A172 (cell line): ENCODE measurements around a stretch of chr15.

DNA sequence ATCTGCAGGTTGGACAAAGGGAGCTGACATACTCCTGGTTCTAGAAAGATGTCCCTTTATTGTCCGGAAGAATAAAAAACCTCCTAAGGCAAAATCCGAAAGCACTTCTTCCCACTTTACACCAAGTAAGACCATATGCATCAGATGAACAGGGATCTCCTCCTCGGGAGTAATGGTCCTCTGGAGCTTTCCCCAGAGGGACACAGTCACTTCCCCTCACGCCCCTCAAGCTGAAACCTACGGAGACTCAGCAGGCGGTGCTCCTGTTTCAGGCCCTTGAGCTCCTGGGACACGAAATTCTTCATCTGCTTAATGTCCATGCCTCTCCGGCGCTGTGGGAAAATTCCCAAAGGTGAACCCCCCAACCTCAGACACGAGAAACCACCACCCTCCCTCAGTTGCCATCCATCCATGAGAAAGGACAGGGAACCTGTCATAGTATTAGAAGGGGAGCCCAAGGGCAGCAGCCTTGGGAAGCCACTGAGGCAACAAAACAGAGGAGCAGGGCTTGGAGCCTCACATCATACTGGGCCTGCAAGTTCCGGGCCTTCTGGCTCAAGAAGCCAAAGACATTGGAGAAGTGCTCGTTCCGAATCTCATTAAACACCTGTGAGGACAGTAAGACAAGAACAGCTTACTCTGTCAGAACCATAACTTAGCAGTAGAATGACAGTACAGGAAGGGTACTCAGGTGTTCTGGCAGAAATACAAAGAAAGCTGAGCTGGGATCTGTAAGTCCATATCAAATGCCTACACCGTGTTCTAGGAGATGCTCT lies 11.3 kb upstream of the PRC1 start:
- RAMPAGE, long total RNA, result no peak

- RAMPAGE, long total RNA, result no peak
Measured at GRCh38 chr15:91021340-91022316, 766 bp downstream of the VPS33B start.

GRCh38 chr15:91407385-91407595 lies 307.2 kb downstream of the SV2B start:
- RAMPAGE, long total RNA, result no peak

- RAMPAGE, long total RNA, result no peak
Measured at GRCh38 chr15:91471570-91471921, 371.5 kb downstream of the SV2B start.

DNA sequence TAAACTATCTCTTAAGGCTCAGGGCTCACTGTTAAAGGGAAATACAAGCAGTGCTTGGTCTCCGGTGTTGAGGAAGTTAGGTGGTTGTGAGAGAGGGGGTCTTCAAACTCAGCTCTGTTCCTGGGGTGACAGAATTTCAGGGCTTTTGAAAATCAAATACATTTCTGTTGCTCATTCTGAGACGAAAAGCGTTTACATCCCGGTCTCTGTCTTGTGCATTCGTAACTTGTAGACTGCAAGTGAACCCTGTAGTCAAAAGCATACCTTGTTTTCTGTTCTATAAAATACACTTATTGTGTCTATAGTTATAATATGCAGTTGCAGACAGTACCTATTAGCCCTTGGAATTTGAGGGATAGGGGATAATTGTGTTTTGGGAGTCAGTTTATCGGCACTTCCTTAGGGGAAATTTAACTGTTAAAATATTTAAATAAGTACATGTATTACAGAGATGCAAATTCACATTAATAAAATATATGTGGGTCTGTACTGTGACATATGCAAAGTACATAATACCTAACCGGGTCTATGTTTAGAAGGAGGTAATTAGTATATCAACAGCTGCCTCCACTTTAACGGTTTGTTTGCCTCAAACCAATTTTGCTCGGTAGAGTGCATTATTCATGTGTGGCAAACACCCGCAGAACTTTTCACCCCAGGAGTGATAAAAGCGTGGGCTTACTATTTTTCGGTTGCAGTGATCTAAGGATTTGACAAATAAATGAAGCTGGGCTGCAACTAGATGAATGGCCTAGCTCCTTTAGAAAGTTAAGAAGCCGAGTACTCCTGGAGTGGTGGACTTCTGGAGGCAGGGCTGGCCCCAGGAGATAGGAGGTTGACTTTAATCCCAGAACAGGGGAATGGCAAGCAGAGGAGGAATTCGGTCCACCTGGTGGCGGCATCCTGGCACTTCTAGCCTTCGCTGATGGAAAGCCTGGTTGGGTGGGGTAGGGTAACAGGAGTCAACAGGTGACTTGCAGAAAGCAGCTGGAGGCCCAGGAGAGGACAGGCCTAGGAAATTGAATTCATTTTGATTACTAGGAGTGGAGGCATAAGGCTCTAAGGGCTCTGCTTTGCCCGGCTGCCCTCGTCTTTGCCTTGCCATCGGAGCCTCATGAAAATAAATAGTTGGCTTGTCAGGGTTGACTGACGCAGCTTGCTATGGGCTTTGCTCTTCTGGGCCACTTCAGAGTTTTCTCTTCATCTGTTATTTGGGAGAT lies 2.2 kb downstream of the SLCO3A1 start:
- RAMPAGE, long total RNA, result no peak

- RAMPAGE, long total RNA, result no peak
Measured at GRCh38 chr15:91949988-91950475, 96.5 kb downstream of the SLCO3A1 start.

- RAMPAGE, long total RNA, result no peak
Measured at GRCh38 chr15:91980805-91981317, 127.4 kb downstream of the SLCO3A1 start.

DNA sequence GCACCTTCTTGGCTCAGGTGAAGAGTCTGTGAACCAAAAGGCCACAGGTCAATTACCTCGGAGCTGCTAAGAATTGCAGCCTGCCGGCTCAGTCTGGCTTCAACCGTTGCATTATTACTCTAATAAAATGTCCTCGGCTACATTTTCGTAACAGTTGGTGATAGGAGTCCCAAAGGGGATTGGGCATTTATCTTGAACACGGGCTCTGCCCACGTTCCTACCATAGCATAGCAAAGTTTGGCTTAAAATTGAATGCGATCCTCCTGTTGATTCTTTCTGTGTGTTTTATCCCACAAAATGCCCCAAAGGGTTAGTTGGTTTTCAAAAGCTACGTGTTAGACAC lies 176.3 kb downstream of the SLCO3A1 start:
- RAMPAGE, long total RNA, result no peak

DNA sequence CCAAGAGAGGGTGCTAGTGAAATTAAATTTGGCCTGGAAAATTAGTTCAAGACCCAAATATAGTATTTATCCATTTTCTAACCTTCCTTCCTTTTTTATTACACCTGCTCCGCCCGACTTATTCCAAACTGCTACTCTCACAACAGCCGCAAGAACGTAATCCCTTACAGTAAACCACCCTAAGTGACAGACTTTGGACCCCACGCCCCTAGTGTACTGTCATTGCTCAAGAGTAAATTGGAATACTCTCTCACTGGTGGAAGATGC lies 226.4 kb upstream of the ST8SIA2 start:
- RAMPAGE, long total RNA, result no peak

DNA sequence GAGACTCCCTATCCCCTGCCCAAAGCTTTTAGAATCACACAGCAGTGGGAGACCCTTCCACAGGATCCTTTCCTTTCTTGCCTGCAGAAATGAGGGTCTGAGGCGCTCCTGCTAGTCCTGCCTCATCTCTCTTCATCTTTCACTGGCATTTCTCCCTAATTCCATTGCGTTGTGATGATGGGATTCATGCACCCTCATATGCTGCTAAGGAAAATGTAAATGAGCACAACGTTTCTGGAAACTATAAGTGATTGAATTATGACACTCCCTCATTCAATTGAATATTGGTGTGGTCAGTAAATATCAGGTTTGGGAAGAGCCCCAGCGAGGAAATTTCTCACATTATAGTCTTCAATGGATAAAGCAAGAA lies 60.4 kb downstream of the FAM174B start:
- RAMPAGE, long total RNA, result no peak

DNA sequence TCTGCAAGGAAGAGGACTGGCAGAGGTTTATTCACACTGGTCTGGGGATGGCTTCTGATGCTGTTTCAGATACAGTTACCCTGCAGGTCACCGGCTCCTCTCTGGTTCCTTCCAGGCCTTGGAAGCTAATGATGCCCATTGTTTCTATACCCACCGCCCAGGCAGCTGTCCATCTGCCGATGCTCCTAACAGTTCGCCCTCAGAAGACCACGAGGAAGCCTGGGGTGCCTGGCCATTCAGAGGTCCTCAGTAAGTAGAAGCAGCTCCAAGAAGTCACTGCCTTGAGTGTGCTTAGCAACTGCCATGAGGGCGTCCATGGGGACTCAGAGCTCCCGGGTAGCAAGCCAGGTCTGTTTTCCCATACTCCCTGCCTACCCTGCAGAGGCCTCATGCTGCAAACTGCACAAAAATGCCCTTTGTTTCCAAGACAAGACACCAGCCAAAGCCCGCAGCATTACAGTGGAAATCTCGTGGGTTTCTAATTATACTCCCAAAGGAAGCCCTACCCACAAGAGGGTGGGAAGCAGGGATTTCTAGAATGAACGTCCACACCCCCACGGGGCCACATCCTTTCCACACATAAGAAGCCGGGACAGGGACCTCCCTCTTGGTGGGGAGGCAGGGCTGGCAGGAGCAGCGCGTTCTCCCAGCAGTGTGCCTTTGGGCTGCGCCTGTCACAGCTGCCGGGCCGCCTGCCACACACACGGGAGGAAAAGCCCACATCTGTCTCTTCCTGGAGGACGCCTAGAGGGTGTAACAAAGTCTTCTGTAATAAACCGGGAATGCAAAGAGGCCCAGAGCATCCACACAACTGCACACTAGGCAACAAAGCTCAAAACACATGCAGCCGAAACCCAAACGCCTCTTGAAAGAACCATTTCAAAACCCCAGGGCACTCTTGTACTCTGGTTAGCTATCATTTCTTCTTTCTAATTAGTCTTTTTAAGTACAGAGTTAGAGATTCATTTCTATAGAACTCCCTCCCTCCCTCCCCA lies 31.1 kb downstream of the FAM174B start:
- RAMPAGE, long total RNA, result no peak

- RAMPAGE, long total RNA, result no peak
Measured at GRCh38 chr15:92897964-92898433, 2.1 kb upstream of the CHD2 start.

GRCh38 chr15:92942739-92943042 lies 42.6 kb downstream of the CHD2 start:
- RAMPAGE, long total RNA, result no peak

GRCh38 chr15:92966799-92967503 lies 66.8 kb downstream of the CHD2 start:
- RAMPAGE, long total RNA, result no peak

GRCh38 chr15:92980544-92980938 lies 80.4 kb downstream of the CHD2 start:
- RAMPAGE, long total RNA, result no peak

DNA sequence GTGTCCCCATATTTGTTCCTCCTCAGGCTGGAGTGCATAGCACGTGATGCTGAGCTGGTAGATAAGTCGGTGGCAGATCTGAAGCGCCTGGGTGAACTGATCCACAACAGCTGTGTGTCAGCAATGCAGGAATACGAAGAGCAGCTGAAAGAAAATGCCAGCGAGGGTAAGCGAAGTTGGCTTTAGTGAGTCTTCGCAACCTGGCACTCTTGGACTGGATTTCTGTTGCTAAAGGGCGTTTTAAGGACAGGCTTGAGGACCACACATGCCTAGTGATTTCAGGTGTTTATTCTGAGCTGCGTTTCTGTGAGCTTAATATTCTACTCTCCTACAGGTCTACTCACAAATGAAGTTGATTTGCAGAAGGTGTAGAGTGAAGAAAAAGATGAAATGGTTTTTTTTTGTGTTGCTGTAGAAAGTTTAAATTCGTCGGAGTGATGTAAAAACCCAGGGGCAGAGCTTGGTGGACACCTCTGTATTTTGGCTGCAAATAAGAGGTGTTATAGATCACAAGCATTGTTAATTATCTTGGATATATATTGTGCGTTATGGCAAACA lies 92.8 kb downstream of the CHD2 start:
- RAMPAGE, long total RNA, result no peak

GRCh38 chr15:92998028-92998833 lies 90.8 kb downstream of the RGMA start:
- RAMPAGE, long total RNA, result no peak

GRCh38 chr15:93265013-93265373 lies 176.0 kb upstream of the RGMA start:
- RAMPAGE, long total RNA, result no peak

- RAMPAGE, long total RNA, result no peak
Measured at GRCh38 chr15:94110737-94111122, 120.6 kb upstream of the MCTP2 start.

- RAMPAGE, long total RNA, result no peak
Measured at GRCh38 chr15:94230703-94231298, 560 bp upstream of the MCTP2 start.